Heart (tissue), 3 donors: ENCODE measurements around a stretch of chr17.

DNA sequence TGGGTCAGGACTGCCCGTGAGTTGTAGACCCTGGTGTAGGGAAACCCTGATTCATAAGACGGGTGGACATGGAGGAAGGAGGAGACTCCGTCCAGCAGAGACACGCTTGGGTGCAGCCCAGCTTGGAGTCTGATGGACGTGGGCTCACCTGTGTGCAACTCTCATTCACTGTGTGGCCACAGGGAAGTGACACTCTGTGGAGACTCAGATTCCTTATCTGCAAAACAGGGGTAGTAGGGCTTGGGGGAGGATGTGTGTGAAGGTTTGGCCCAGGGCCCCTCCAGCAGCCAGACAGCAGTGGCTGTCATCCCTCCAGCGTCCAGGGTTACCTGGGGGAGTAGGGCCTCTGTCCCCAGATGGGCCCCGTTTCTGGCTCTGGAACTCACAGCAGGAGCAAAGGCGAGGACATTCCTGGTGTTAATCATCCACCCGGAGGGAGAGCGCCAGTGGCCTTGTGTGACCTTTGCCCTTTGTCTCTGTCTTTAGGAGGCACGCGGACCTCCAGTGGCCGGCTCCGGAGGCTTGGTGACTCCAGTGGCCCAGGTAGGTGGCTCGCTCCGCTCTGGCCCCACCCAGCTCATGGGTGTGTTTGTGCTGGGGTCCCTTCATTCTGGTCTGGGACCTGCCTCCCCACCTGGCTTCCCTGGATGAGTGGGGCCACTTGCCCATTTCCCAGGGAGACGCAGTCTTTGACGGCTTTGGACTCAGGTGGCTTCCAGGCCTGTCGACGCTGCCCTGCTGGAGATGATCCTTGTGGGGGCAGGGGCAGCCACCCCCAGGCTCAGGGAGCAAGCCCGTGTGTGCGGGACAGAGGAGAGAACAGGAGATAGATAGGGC is 25.6 kb downstream of the SEPTIN9 start:
- RAMPAGE, long total RNA, 2 experiments, result no peak in any of the 2 experiments

DNA sequence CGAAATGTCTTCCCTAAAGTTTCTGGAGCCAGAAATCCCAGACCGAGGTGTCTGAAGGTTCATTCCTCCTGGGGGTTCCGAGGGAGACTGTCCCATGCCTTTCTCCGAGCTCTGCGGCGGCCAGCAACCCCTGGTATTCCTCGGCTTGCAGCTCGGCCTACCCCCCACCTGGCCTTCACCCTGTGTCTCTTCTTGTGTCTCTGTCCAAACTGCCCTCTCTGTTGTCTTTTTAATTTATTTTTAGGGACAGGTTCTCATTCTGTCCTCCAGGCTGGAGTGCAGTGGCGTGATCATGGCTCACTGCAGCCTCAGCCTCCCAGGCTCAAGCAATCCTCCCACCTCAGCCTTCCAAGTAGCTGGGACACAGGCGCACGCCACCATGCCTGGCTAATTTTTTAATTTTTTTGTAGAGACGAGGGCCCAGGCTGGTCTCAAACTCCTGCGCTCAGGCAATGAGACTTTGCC is 71.2 kb downstream of the SEPTIN9 start:
- RAMPAGE, long total RNA, 2 experiments, result no peak in any of the 2 experiments

- RAMPAGE, long total RNA, 2 experiments, result no peak in any of the 2 experiments
These were observed 75.3 kb downstream of the SEPTIN9 start for GRCh38 chr17:77356355-77357144.

DNA sequence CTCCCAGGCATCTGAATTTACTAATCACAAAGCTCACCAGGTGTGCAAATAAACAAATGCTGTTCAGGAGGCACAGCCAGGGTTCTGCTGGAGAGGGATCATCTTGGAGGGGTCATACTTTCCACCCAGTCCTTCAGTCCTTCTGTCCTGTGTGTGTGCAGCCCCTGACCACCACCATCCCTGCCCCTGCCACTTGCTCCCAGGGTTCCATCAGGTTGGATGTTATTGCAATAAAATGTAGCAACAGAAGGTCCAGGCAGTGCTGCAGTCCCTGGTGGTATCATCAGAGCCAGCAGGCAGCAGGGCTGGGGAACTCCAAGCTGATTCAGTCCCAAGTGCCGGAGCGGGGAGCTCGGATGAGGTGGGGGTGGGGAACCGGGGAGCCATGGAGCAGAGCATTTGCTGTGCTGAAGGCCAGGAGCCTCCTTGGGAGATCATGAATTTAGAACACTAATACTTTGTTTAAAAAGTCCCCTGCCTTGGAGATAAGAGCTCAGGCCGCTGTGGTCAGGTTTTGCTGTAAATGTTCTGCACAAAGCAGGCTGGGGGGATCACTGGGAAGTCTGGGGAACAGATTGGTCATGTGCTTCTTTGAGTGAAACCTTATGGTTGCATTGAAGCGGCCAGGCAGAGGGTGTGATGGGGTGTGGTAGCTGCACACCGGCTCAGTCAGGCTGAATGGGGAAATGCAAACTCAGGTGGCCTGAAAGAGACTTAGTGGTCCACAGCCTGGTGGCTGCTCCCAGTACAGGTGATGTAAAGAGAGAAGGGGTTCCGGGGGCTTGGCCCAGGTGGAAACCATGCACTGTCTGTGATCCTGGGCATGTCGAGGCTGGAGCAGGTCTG is 85.4 kb downstream of the SEPTIN9 start:
- RAMPAGE, long total RNA, 2 experiments, result no peak in any of the 2 experiments

DNA sequence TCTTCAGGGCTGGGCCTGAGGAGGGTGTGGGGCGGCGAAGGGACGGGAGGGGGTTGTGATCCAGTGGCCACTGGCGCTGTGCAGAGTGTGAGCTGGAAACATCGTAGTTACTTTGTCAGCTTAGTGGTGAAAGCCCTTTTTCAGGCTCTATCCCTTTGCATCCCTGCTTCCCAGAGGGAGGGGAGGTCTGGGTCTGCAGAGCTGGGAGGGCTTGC is 93.4 kb downstream of the SEPTIN9 start:
- RAMPAGE, long total RNA, 2 experiments, result no peak in any of the 2 experiments

DNA sequence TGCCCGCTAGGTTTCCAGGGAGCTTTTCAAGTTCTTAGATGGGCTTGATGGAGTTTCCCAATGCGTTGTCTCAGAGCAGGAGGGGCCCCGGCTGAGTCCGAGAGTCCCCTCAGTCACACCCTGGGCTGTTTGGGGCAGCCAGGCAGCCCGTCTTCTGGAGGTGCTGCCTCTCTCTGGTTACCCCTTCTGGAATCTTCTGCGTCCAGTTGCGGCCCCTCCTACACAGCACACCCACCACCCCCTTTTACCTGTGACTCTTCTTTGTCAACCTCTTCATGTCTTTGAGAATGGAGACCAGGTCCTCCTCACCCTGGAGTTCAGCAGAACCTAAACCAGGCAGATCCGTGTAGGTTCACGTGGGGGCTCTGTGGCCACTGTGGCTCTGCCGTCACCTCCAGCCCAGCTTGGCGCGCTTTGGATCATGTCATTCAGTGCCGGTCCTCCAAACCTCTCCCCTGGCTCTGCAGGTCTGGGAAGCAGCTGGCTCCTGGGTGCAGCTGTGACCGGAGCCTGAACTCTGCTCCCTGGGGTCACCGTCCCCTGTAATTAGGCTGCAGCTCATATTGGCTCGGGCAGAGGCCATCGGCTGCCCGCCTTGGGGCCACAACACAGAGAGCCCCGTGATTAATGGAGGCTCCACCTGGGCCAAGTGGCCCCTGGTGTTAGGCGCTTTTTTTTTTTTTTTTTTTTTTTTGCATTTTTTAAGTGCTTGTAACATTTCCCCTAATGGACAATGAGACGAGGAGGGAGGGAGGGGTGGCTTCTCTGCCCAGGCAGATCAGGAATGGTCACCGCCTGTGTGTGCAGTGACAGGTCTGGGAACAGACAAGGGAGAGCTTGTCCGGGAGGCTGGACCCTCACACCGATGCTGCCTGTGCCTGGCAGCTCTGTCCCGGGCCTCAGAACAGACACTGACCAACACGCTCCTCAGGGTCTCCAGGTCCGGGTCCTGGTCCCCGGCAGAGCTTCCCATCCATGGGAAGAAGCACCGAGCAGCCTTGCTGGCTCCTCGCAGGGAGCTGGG is 107.2 kb downstream of the SEPTIN9 start:
- RAMPAGE, long total RNA, 2 experiments, result no peak in any of the 2 experiments

- RAMPAGE, long total RNA, 2 experiments, result no peak in any of the 2 experiments
These were observed 119.0 kb downstream of the SEPTIN9 start for GRCh38 chr17:77400137-77400847.

- RAMPAGE, long total RNA, 2 experiments, result no peak in any of the 2 experiments
These were observed 123.6 kb downstream of the SEPTIN9 start for GRCh38 chr17:77404648-77405570.

DNA sequence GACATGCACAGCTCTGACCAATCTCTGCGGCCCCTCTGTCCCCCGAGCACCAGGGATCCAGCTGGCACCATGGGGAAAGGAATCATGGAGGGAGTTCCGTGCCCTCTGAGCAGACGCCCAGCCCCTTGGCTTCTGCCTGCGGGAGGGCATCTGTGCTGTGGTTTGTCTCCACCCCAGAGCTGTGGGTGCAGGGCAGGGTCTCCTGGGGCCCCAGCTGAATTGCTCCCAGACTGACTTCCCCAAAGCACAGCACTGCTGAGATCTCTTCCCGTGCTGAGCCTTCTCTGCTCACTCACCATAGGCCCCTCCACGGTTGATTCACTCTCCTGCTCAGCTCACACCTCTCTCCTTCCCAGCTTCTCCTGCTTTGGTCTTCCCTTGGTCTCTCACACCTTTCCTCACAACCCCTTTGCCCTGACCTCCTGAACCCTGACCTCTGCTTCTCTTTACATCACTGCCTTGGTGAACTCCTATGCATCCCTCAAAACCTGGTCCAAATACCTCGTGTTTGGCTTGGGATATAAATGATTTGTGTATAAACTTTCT is 124.7 kb downstream of the SEPTIN9 start:
- RAMPAGE, long total RNA, 2 experiments, result no peak in any of the 2 experiments

DNA sequence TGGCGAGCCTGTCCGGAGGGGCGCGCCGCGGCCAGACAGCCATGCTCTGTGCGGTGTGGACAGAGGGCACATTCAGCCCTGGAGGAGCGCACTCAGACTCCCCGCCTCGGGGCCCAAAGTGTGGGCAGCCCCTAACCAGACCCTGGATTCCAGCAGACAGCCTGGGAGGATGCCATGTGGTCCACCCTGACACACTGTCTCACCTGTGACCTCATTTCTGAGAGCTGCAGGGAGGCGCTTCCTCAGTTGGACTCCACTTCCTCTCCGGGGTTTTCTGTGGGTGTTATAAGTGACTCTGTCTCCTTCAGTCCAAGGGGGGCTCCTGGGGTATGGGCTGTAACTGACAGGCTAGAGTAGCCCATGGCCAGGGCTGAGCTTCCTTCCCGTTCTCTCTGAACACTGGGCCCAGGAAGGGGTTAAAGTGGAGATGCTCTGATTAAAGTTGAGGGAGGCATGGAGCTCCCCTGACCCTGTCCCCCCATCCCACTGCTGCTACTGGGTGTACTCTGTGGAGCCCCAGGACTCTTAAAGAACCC is 128.5 kb downstream of the SEPTIN9 start:
- RAMPAGE, long total RNA, 2 experiments, result no peak in any of the 2 experiments

DNA sequence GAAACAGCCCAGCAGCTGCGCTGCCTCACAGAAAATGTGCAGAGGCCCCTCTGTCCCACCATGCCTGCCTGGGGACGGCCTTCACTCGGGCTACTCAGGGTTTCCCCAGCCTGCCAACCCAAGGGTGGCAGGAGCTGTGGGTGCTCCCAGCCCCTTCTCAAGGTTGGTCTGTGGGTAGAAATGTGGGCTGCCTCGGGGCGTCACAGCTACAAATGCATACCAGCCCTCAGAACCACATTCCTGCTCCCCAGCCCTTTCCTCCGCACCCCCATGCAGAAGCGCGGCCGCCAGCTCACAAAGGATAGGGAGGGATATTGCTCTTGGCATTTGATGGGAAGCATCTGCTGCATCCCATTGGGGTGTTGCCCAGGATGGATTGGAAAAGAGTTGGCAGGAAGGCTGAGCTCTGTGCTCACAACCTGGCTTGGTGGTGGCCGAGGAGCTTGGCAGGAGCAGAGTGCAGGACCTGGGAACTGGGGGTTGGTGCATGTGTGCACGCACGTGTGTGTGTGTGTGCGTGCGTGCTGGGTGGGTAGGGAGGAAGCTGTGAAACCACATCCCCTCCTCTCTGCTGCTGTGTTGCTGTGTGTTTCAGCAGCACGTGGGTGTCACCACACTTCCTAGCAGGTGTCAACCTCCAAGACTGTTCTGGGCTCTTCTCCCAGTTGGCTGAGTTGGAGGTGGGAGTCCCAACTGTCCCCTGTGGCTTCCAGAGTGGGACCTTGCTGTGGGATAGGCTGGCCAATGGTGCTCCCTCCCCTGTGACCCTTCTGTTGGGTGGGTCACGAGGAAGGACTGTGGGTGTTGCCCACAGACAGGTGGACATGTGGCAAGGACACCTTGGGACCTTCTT is 164.0 kb downstream of the SEPTIN9 start:
- RAMPAGE, long total RNA, 2 experiments, result no peak in any of the 2 experiments

DNA sequence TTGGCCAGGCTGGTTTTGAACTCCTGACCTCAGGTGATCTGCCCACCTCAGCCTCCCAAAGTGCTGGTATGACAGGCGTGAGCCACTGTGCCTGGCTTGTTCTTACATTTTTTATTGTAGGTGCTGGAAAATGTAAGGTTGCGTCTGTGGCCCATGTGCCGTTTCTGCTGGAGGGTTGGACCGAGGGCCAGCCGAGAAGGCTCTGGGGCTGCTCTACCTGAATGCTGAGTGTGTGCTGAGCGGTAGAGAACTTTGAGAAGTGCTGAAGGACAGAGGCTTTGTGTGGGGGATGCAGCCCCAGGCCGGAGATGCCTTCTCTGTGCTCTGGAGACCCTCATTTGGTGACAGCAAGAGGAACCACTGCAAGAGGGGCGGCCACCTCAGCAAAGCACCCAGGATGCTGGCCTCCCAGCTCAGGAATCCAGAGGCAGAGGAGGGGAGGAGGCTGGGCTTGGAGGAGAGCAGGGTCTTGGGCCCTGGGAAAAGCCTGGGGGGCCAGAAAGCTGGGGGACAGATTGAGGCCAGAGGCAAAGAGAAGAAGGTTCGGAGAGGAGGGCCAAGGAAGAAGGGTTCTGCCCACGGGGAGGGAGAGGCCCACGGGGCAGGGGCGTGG is 167.8 kb downstream of the SEPTIN9 start:
- RAMPAGE, long total RNA, 2 experiments, result no peak in any of the 2 experiments

GRCh38 chr17:77449600-77450296 is 168.4 kb downstream of the SEPTIN9 start:
- RAMPAGE, long total RNA, 2 experiments, result no peak in any of the 2 experiments

GRCh38 chr17:77458269-77458899 is 177.1 kb downstream of the SEPTIN9 start:
- RAMPAGE, long total RNA, 2 experiments, result no peak in any of the 2 experiments

DNA sequence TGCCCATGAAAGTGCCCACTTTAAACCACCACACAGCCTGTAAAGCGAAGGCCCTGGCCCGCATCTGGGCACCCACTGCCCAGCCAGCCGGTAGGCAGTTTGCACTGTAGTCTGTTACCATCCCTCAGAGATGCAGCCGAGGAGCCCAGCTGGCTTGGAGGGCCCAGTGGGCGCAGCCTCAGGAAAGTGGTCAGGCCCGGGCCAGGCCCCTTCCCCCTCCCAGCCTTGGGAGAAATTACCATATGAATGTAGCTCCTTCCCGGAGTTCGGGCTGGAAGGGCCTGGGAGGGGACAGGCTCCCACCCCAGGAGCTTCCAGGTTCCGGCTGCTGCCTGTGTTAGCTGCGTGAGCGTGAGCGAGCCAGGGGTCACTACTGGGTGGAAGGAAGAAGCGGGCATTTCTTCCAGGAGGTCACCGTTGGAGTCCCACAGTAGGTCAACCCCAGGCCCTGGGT is 184.9 kb downstream of the SEPTIN9 start:
- RAMPAGE, long total RNA, 2 experiments, result no peak in any of the 2 experiments

DNA sequence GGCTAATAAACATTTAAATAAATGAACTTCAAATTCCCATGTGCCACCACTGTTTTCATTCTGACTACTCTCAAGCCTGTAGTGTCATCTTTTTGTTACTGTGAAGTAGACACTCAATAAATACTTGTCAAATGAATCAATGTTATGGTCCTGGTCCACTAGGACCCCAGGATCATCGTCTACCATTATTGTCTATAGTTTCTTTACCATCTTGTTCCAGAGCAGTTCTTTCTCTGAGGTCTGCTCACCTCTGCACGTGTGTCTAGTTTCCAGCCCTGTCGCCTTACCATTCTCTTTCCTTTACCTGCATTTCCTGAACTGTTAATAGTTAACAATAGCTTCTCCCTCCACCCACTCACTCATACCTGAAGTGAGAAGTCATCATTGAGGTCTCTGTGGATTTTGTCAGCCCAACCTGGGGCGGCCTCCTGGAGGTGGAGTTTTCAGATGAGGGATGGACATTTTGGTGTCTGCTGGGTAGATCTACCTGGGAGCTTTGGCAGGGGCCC is 192.5 kb downstream of the SEPTIN9 start:
- RAMPAGE, long total RNA, 2 experiments, result no peak in any of the 2 experiments

DNA sequence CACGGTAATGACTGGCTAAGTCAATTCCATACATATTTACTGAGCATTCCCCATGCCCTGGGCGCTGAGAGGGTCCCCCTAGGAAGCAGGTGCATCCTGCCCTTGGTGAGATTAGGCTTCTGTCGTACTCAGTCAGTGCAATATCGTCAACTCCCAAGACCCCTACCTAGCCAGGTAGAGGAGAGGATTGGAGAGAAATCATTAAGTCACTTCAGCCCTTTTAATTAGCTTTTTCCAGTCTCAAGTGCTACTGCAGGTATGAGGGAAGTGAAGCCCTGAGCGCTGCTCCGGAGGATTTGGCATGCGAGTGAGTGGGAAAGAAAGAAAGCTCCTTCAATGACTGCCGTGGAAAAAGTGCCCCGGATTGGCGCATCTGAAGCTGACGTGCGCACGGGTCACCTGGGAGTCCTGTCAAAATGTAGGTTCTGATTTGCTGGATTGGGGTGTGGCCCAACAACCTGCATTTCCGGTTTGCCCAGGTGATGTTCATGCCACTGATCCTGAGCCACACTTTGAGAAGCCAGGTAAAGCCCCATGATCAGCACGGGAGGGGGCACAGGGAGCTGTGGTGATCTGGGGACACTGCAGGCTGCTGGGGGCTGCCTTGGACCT is 309.9 kb downstream of the SEPTIN9 start:
- RAMPAGE, long total RNA, 2 experiments, result no peak in any of the 2 experiments

- RAMPAGE, long total RNA, 2 experiments, result no peak in any of the 2 experiments
These were observed 280.9 kb upstream of the TNRC6C start for GRCh38 chr17:77677516-77678158.

DNA sequence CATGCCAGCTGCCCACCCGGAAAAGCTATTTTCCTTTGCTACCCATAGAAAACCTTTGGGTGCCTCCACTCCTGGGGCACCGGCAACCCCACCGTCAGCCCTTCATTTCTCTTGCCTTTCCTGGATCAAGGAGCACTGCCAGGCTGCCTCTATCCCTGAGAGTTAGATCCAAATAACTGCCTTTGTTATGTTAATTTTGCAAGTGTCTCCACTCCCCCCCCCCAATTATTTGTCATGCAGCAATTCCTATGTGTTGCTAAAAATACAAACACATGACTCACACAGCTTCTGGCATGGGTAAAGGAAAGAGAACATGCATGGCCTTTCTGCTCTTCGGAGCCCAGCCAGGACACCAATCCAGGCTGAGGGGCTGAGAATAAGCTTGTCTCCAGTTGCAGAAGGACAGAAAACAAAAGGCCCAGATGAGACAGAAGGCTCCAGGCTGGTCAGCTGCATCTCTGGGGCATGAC is 148.0 kb upstream of the TNRC6C start:
- RAMPAGE, long total RNA, 2 experiments, result no peak in any of the 2 experiments

DNA sequence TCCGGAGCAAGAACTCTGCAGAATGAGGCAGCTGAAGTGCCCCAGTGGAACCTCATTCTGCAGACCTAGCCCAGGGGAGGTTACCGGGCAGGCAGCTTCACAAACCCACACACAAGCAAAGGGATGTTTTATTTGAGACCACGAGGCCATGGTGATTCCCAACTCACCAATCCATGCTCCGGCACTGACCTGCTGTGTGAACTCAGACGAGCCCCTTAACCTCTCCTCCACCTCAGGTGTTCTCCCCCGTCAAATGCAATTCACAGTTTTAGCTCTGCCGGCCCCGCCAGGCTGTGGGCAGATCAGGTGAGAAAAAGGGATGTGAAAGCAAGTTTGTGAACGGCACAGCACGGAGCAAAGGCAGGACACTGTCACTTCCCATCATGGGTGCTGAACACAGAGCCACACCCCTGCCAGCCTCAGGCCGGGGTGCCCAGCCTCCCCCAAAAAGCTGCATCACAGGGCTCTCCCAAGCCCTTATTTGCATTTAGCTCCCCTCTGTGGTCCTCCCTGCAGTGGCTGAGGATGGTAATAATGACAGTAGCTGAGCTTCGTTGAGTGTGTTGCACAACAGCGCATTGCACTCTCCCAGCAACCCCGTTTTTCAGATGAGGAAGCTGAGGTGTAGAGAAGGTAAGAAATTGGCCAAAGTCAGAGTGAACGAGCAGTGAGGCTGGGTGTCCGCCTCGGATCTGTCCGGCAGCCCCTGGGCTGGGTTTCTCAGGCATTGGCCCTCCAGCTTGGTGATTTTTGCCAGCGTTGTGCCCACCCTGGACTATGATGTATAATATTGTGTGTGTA is 88.8 kb upstream of the TNRC6C start:
- RAMPAGE, long total RNA, 2 experiments, result no peak in any of the 2 experiments